BE2C (cell line): ENCODE measurements around a stretch of chr14.

- RRBS, result no CpG with 5 or more reads among the region's 11 CpGs
Observed at GRCh38 chr14:105898493-105899149, 372.2 kb downstream of the TMEM121 start.

GRCh38 chr14:105908438-105909073, 382.2 kb downstream of the TMEM121 start:
- RRBS, result no CpG with 5 or more reads among the region's 12 CpGs

DNA sequence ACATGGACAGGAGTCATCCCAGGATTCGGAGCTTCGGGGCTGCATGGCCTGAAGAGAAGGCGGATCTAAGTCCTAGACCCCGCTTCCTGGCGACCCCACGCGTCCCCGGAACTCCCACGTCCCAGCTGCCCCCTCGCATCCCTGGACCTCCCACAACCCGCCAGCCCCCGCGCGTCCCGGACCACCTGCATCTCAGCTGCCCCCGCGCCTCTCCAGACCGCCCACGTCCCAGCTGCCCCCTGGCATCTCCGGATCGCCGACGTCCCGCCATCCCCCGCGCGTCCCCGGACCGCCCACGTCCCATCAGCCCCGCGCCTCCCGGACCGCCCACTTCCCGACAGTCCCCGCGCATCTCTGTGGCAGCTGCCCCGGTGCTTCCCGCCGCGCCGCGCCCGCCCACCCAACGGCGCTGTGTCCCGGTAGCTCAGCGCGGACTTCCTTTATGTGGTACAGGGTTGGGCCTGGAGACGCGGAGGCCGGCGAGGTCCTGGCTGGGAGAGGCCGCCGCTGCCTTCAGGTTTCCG, 874.9 kb downstream of the TMEM121 start:
- RRBS, result 87% methylated on average over 10 of the region's 56 CpGs

- RRBS, result 56% methylated on average over 14 of the region's 54 CpGs
Observed at GRCh38 chr14:106482264-106482826, 956.0 kb downstream of the TMEM121 start.

- RRBS, result no CpG with 5 or more reads among the region's 12 CpGs
Observed at GRCh38 chr14:106761872-106762295, 1235.5 kb downstream of the TMEM121 start.